Lung (tissue), 4 donors: Measurements from ENCODE around the genes OR51B5, OR52H1, TRIM34, TRIM22, OR52N2, OR52E8, OR56A3 and OR56A1.

- PRO-cap = no peak
- RAMPAGE, long total RNA = no peak
- RRBS = no CpG with 5 or more reads among the region's 6 CpGs
Measured at GRCh38 chr11:3511374-3511930, 130.3 kb downstream of the ART5 start.

- PRO-cap = no peak
- RAMPAGE, long total RNA = no peak
- RRBS = 73% methylated on average over 1 of the region's 14 CpGs
Measured at GRCh38 chr11:3511931-3512723, 129.7 kb downstream of the ART5 start.

DNA sequence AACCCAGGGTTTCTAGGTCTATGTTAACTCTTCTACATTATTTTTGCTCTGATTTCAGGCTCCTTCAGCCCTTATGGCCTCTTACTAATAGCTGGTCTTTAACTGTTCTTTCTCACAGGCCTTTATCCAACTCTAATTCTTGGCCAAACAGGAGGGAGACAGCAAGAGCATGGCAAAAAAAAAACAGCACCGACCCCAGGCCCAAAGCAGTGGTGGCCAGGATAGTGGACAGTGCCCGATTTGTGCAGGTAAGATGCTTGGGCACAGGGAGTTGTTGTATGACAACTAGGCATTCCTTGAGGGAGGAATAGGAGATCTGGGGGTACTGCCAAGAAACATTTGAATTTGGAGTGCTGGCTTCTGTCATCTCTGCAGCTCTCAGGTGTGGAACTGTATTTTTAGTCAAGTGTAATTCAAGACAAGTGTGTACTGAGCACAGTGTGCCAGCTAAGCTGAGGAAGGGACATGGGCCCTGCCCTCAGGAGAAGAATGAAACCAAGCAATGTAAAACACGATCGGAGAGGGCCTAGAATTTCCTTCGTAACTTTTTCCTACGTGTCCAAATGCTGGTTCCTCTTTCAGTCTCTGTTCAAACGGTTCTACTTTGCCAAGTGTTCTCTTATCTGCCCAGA lies 27.9 kb downstream of the ART5 start:
- PRO-cap = no peak
- RAMPAGE, long total RNA = no peak
- RRBS = no CpG with 5 or more reads among the region's 7 CpGs

DNA sequence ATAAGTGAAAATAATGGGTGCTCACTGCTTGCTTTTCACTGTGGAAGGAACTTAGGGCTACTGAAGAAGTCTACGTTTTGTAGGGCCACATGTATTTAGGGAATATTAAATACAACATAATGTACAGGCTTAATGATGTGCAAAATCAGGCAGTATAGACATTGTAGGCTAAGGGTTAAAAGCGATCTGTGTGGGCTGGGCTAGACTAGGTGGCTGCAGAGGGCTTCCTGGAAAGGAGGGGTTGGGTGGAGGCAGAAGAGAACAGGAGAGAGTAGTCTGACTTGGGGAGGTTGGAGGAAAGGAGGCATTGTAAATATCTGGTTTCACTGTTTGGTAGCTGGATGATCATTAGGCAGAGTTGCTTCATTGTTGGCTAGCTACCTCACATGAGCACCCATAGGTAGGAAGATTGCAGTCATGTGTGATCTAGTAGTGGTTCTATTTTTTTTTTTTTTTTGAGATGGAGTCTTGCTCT lies 5.4 kb downstream of the STIM1 start:
- PRO-cap = no peak
- RAMPAGE, long total RNA = no peak
- RRBS = no CpG with 5 or more reads among the region's 2 CpGs

DNA sequence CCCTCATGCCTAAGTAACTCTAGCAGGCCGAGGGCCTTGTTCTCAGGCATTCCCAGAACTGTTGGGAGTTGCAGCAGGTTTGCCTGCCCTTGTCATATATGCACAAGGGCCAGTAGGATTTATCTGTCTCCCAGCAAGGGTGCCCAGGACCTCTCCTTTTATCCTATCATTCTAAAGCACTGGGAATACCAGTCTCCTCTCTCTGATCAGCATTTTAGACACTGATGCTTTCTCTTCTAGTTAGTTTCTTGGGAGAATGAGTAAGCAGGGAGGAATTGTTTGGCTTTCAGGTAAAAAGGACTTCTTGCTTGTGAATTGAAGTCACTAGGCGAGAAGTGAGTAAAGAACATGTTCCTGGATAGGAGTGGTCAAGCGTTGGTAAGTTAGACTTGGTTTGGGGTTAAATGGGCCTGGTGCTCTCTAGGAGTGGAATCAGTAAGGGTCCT lies 22.2 kb downstream of the STIM1 start:
- PRO-cap = no peak
- RAMPAGE, long total RNA = no peak
- RRBS = no CpG with 5 or more reads among the region's 3 CpGs

GRCh38 chr11:3880565-3881147 lies 25.2 kb downstream of the STIM1 start:
- PRO-cap = no peak
- RAMPAGE, long total RNA = no peak
- RRBS = no CpG with 5 or more reads among the region's 5 CpGs

DNA sequence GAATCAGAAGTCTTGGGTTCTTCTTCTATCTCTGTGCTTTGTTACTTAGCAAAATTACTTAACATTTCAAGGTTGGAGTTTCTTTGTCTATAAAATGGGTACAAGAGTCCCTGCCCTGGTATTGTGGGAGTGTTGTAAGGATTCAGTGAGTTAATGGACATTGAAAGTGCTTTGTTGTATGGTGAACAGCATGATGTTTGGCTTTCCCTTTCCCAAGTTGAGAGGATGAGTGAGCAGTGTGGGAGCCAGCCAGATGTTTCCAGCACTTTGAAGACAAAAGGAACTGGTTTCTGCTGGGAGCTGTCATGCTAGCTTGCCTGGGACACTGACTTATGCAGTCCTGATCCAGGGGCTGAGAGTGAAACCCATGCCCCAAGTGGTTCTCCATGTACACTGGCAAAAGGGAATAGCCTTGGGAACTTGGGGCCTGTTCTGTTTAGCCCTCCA lies 28.7 kb downstream of the STIM1 start:
- PRO-cap = no peak
- RAMPAGE, long total RNA = no peak

- PRO-cap = no peak
- RAMPAGE, long total RNA = no peak
- RRBS = no CpG with 5 or more reads among the region's 3 CpGs
Measured at GRCh38 chr11:3905412-3906162, 50.1 kb downstream of the STIM1 start.

DNA sequence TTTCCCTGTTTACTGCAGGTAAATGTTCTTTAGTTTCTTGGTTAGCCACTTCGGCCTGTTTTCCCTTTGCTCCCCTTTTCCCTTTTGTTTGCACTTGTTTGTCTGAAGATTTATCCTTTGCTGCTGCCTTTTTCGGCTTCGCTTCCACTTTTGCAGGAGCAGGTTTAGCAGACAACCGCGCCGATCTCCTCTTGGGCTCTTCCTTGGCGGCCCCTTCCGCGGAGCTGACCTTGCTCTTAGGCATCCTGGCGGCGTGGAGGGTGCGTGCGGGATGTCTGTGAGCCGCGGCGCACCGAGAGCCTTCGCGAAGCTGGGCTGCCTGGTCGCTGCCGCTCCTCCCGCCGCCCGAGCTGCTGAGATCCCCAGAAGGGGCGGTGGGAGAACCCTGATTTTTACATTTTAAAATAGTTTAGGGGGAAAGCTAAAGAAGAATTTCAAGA lies 105.4 kb upstream of the RRM1 start:
- PRO-cap = no peak
- RAMPAGE, long total RNA = no peak
- RRBS = no CpG with 5 or more reads among the region's 25 CpGs

GRCh38 chr11:5288006-5288638 lies 13.6 kb downstream of the OR51B4 start:
- PRO-cap = no peak
- RAMPAGE, long total RNA = no peak
- RRBS = no CpG with 5 or more reads among the region's 6 CpGs

DNA sequence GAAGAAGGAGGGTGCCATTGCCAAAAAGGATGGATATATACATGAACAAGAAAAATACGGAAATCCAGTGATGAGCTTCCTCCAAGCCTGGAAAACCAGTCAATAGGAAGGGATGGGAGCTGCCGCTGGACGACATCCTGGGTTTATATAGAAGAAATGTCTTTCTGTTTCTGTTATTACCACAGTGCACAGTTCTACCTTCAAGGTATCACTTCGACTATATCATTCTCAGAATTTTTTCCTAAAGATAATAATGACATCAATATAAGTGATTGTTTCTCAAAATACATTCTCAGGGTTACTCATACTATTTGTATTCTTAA lies at the start of gene OR51B5:
TSS of gene OR51B5 (minus strand) at position 136 of the 323 bp plus-strand sequence.
- PRO-cap = no peak
- RAMPAGE, long total RNA = no peak
- RRBS = no CpG with 5 or more reads among the region's 4 CpGs

DNA sequence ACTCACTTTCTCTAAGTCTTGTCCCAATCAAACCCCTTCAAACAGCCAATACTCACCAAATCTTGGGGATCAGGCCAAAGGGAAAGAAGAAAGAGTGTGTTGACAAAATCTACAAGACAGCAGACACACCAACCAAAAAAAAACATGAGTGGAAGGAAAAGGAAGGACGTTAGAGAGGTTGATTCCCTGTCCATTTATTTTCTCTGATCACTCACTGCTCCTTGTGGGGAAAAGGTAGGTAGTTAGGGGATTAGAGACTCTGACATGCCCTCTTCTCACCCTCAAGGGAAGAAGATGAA lies at the start of gene OR52H1:
TSS of gene OR52H1 (minus strand) at position 145 of the 299 bp plus-strand sequence.
- PRO-cap = no peak
- RAMPAGE, long total RNA = no peak
- RRBS = no CpG with 5 or more reads among the region's 1 CpG

- PRO-cap = bidirectional peak, plus-strand start at chr11:5625211, minus-strand start at chr11:5624905
- RAMPAGE, long total RNA = no peak
- RRBS = no CpG with 5 or more reads among the region's 6 CpGs
Measured at GRCh38 chr11:5624580-5625322, at the start of gene TRIM34. TRIM34 (plus strand) TSS chr11:5625001.

GRCh38 chr11:5689278-5690116 lies at the start of gene TRIM22:
TRIM22 (plus strand) TSS chr11:5689790.
- PRO-cap = no peak
- RAMPAGE, long total RNA = no peak
- RRBS = no CpG with 5 or more reads among the region's 4 CpGs

DNA sequence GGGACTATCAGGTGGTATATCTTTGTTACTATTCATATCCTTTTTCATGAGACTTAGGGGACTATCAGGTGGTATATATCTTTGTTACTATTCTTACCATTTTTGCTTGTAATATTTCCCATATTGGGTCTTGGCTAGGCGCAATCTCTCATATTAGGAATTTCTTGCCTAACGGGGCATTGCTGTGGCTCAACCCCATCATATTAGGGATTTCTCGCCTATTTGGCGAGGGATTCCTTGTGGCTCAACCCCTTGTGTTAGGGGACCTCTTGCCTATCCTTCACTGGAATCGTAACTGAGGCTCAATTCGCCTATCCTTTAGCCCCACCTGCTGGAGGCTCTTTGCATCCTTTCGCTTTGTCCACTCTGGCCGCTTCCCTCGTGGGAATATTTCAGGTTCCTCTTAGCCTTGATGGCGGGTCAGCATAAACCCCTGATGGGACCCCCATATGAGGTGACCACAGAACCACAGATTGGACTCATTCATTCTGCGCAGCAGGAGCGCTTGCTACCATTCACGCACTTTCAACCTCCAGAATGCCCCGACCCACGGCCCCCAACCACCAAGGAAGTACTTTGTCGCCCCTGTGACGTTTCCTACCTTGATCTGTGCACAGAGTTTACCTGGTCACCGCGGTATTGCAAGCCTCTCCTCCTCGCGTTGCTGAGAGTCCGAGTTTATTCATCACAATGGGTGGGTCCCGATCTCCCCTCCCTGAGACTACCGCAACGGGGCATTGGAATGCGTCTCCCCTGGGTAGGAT lies at the start of gene OR52N2:
TSS of gene OR52N2 (plus strand) at position 627 of the 764 bp plus-strand sequence.
- PRO-cap = no peak
- RAMPAGE, long total RNA = no peak
- RRBS = no CpG with 5 or more reads among the region's 26 CpGs

- PRO-cap = no peak
- RAMPAGE, long total RNA = no peak
- RRBS = no CpG with 5 or more reads among the region's 3 CpGs
Measured at GRCh38 chr11:5857635-5857885, at the start of gene OR52E8. OR52E8 (minus strand) TSS chr11:5857690.

DNA sequence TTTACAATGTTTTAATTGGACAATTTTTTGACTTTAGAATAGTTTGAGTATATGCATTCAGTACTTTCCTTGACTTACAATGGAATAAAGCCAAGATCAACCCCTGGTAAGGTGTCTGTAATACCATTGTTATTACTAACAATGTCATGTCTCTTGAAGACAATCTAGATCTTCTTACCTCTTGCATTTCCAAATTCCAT lies 3.8 kb upstream of the OR52E5 start:
- PRO-cap = no peak
- RAMPAGE, long total RNA = no peak

GRCh38 chr11:5942082-5942457 lies at the start of gene OR56A3:
OR56A3 (plus strand) TSS chr11:5942251.
- PRO-cap = no peak
- RAMPAGE, long total RNA = no peak
- RRBS = no CpG with 5 or more reads among the region's 1 CpG

DNA sequence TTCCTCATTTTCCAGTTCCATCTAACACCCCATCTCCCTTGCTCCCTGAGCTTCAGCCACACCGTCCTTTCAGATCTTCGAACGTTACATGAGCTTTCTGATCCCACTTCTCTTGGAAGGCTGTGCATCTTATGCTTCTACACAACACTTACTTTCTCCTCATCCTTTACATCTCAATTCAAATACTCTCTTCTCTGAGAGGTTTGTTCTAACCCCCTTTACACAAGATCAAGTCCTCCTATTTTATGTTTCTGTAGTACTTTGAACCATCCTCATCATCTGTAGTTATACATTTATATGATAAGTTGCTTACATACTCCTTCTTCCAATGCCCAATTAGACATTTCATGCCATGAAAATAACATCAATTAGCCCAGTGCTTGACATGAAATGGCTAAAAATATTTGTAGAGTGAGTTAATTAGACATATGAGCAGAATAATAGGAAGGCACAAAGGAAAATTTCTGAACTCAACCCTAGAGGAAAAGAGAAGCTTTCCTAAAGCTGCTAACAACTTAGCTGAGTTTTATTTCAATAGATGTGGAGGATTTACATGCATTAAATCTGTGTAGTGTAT lies at the start of gene OR56A1:
TSS of gene OR56A1 (minus strand) at position 209 of the 577 bp plus-strand sequence.
- PRO-cap = no peak
- RAMPAGE, long total RNA = no peak
- RRBS = no CpG with 5 or more reads among the region's 3 CpGs

- PRO-cap = no peak
- RAMPAGE, long total RNA = no peak
- RRBS = no CpG with 5 or more reads among the region's 7 CpGs
Measured at GRCh38 chr11:6200720-6201950, 2.1 kb downstream of the OR52W1 start.